Endodermal cell (in vitro differentiated cells): ENCODE measurements around a stretch of chr1.

- PRO-cap = no peak
Measured at GRCh38 chr1:18481788-18482287, 1.1 kb downstream of the KLHDC7A start.

DNA sequence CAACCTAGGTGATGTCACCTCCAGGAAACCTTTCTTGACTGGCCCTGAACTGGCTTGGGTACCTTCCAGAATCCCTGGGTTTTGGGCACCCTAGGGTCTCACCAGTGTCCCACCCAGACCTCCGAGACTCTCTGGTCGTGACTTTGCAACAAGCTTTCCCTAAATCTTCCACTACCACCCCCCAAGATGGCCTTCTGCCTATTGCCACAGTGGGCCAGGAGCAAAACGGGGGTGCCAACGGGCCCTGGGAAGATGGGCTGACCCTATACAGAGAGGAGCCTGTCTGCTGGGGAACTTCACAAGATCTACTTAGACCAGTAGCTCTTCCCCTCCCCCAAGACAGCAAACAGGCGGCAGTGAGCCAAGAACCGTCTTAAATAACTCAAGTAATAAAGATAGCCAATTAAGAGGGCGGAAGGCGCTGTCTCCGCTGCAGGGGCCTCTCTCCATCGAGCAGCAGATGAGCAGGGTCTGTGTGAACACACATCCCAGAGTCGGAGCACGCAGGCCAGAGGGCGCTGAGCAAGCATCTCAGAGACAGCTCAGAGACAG, 11.3 kb downstream of the IFFO2 start:
- PRO-cap = no peak

- PRO-cap = no peak
Measured at GRCh38 chr1:19007439-19008097, 51.1 kb upstream of the IFFO2 start.

- PRO-cap = no peak
Measured at GRCh38 chr1:19087414-19088179, 122.5 kb downstream of the UBR4 start.

- PRO-cap = no peak
Measured at GRCh38 chr1:19156672-19157031, 53.4 kb downstream of the UBR4 start.

DNA sequence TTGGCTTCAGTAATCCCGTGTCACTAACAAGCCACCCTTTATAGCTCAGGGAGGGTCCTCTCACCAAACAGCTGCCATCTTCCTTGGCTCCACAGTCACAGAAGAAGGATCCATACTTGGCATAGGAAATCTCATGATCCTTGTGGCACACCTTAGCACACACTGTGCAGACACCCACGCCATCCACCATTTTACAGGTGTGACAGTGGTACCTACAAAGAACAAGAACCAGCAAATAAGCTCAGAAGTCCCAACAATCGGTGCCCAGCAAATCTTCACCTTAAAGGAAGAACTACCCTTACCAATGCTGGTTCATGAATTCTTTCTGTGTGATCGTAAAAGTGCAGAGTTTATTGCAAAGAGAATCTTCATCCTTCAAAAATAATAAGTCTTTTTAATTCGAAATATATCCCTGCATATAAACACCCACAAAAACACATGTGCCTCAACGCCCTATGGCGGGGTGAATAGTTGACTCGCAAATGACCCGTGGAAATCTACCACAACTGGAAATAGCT, 48.5 kb downstream of the UBR4 start:
- PRO-cap = no peak

DNA sequence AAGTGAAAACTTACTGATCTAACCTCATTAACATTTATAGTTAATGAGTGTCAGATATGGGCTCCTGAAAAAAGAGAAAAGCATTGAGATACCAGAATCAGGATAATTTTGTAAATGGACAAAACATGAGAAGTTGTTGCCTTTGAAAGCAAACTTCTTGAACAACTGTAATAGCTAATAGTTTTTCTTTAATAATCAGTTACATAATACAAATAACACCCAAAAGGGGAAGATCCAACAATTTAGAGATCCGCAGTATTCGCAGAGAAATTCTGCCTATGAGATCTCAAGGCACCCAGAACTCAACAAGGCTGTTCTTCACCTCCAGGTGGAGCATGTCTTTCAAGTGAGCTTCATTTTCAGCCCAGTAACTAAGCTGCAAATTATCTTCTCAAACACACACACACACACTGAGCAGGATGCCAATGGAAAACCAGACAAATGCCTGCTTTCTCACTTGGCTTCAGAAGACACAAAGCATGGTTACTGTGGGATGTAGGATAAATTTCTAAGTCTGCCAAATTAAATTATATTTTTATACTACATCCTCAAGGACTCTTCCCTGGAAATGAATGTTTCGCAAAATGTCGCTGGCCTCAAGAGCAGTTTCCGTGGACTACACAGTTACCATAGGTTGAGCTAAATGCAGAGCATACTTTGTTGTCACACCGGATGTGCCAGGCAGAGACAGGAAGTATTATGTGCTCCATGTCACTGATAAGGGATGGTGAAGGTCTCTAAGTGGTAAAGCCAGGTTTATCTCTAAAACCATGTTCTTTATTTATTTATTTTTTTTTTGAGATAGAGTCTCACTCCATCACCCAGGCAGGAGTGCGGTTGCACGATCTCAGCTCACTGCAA, 30.4 kb downstream of the UBR4 start:
- PRO-cap = no peak

DNA sequence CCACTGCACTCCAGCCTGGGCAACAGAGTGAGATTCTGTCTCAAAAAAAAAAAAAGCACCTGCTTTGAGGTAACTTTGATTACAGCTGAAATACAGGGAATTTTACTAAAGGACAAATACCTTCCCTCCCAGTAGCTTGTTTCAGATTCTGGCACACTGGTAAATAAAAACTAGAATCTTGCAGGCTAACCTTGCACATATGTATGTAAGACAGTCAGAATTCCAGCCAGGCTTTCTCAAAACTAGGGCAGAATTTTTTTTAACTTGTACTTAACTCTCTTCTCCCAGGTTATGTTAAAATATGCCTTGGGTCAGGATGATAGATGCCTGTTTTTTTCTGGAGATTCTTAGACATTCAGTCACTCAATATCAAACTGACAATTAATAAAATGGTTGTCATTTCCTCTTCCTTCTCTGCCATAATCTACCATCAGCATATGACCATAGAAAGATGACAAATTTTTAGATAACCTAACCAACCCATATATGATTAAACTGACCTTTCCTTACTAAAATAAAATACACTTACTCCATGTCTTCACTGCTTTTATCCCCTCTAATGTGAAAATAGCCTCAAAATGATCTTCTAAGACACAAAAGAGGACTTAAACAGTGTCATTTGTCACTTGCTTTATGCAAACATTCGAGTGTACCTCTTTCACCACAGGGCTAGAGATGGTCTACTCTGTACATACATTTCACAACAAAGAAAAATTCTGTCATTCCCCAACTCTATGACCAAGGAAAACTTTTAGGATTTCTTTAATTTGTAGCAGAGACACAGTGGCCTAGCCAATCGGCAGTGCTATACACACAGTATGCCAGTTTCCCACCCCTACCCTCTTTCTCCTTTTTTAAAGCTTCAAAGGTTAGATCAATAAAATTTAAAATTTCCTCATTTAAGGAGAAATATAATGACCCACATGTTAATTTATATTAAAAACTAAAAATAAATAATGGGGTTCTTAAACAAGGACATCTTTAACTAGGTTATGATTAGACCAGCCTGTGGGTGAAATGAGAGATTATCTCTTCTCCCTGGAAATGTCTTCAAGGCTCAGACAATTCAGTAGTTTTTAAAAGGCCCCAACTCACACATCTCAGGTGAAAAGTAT, 7.8 kb upstream of the UBR4 start:
- PRO-cap = no peak

GRCh38 chr1:19250713-19251270, 532 bp downstream of the EMC1 start:
- PRO-cap = unidirectional peak, plus-strand start at chr1:19250925; bidirectional peak, plus-strand start at chr1:19251164, minus-strand start at chr1:19251169

- PRO-cap = no peak
Measured at GRCh38 chr1:19324368-19325210, 12.5 kb downstream of the SLC66A1 start.

GRCh38 chr1:19327823-19328022, 15.6 kb downstream of the SLC66A1 start:
- PRO-cap = no peak

- PRO-cap = no peak
Measured at GRCh38 chr1:19336207-19337240, 24.4 kb downstream of the SLC66A1 start.

DNA sequence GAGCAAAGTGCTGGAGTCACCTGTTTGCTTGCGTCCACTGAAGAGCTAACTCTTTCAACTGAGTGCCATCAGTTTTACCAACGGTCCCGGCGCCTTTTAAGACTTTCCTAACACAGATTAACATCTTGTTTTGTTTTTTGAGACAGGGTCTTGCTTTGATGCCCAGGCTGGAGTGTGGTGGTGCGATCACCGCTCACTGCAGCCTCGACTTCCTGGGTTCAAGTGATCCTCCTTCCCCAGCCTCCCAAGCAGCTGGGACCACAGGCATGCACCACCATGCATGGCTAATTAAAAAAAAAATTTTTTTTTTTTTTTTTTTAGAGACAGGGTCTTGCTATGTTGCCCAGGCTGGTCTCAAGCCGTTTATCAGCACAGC, 50.8 kb downstream of the SLC66A1 start:
- PRO-cap = no peak

DNA sequence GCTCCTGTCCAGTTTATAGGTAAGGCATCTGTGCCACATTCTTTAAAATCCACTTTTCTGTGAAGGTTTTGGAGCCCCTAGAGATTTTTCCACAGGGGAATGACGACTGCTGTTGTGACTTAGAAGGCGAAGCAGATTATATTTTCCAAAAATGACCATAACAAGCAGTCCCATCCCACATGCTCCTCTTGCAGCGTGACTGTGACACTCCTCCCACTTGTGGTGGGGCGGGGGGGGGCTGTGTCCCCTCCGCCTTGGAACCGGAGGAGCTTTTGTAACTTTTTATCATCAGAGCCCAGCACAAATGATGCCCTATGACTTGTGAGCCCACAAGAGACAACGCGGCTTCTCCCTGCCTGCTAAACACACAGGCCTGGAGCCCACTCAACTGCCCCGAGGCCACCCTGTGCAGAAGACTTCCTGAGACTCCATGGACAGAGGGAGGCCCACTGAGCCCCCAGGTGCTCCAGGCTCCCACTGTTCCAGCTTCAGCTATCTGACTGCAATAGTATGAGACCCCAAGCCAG, 59.1 kb downstream of the CAPZB start:
- PRO-cap = no peak

DNA sequence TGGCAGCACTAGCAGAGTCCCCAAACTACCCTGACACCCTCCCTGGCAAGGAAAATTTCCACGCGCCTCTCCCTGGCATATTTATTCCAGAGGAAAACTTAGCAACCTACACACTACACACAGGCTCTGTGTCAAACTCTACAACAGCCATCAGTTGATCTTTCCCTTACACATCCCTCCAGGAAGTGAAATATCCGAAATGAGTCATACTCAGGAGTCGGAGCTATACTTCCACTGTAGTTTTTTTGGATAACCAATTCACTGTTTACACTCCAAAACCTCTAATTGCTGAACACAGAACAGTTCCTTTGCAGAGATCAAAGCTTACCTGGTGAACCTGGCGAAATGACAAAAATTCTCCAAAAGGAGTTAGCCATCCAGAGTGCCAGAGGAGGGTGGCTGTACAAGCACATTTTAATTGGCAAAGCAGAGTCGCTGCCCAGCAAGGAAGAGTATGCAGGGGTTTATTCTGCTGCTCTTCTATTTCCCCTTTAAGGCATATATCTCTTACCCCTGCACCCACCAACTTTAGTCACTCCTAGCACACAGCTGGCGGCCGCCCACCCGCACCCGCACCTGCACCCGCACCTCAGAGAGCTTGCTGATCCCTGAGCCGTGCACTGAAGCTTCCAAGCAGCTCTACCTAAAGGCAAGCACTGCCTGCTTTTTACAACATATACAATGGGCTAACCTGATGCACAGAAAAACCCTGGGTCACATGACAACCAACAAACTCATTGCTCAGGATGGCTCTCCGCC, 55.0 kb downstream of the CAPZB start:
- PRO-cap = no peak

DNA sequence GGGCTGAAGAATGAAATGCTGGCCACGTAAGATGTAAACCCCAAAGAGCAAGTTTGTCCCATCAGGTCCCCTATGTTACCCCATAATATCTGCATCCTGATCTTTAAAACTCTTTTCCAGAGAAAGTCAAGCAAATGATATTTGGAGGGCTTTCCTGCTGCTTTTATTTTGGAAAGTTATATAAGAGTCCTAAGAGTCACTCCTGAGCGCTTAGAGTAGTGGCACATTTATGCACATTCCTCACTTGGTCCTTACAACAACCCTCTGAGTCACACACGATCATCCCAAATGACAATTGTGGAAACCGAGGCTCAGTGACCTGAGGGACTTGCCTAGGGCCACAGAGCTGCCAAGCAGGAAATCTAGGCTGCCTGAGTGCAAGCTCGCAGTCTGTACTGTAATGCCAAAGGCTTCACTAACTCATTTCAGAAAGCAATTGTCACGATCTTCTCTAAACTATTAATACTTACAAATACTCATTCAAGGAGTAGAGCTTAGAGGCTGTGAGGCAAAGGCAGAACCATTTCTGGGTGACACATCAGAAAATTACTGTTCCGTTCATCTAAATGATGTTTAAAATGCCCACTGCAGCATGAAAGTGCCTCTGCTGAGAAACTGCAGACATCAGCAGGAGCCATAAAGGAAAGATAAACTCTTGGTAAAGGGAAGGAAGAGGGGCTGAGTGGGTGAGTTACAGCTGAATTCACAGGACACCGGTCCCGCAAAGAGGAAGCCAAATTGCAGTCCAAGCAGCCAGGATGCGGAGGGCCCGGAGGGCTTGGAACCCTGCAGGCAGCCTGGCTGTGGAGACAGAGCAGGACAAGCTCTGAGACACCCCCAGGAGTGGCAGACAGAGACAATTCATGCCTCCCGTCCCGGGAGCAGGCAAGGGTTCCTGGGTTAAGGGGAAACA, 30.8 kb downstream of the CAPZB start:
- PRO-cap = no peak

GRCh38 chr1:19467119-19468193, 17.9 kb downstream of the CAPZB start:
- PRO-cap = no peak

GRCh38 chr1:19597197-19598030, 635 bp downstream of the MICOS10 start:
- PRO-cap = bidirectional peak, plus-strand start at chr1:19597295, minus-strand start at chr1:19597392; bidirectional peak, plus-strand start at chr1:19597462, minus-strand start at chr1:19597502; bidirectional peak, plus-strand start at chr1:19597803, minus-strand start at chr1:19597526

GRCh38 chr1:19640742-19641319, 3.3 kb upstream of the NBL1 start:
- PRO-cap = no peak

DNA sequence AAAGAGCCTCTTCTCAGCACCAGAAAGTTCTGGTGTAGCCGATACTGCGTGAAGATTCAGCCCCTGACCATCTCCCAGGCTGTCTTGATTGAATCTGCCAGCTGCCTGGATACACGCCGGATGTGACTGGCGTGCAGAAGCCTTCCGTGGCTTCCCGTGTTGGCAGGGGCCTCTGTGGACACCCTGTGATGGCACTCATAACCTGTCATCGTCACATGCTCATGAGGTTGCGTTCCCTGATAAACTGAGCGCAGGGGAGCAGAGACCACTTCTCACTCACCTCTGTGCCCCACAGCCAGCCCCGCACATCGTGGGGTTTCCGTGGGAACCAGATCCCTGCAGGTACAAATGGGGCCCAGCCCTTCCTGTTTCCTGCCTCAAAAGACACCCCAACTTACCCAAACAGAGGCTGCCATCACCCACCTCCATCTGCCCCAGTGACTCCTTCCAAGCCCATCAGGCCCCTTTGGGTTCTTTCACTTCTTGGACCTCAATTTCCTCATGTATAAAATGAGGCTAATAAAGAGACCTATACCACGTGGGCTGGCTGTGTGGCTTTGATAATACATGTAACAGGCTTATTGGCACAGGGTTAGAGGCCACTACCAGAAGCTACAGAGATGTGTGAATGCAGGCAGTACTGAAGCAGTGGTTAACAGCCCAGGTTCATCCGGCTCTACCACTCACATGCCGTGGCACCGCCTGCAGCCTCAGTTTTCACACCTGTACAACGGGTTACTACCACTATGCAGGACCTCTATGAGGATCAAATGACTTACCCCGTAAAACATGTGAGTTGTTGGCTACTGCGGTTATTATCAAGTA, 23.5 kb downstream of the HTR6 start:
- PRO-cap = no peak